SJSA1 (cell line): ENCODE measurements around a stretch of chr2.

GRCh38 chr2:26036024-26036258, 2.1 kb downstream of the RAB10 start:
- RAMPAGE, long total RNA: no peak

DNA sequence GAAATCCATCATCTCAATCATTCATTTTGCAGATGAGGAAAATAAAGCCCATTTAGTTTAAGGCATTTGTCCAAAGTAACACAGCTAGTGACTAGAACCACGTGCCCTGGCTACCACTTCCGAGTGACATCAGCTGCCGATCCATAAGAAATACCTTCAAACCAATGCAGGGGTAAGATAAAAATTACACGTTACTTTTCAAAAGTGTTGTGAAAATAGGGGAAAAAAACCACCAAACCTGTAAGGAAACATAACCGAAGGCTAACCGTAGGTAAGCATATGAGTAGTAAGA, 1.4 kb downstream of the HADHA start:
- RAMPAGE, long total RNA: no peak

DNA sequence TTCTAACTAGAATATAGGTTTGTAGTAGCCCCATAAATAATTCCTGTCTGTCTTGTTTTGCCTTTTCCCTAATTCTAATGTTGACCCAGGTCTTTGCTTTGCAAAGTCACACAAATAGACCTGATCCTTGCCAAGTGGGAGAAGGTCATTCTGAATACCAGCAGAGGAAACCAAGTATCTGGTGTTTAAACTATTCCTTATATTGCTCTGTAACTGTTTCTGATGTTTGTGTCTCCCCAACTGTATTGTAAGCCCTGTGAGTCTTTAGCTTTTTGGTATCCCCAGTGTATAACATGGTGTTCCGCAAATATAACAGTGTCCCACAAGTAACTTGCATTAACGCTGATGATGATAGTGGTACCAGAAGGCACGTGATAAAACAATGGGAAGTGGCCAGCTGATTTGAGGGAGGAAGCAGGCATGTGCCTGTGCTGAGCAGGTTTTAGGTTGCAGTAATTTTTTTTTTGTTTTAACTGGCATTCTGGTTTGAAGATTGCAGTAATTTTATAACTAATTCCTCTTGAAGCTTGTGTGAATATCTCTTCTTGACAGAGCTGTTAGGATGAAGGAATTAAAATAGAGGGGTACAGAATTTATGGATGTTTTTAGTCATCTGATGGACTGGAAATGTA, 11.2 kb downstream of the HADHB start:
- RAMPAGE, long total RNA: no peak

DNA sequence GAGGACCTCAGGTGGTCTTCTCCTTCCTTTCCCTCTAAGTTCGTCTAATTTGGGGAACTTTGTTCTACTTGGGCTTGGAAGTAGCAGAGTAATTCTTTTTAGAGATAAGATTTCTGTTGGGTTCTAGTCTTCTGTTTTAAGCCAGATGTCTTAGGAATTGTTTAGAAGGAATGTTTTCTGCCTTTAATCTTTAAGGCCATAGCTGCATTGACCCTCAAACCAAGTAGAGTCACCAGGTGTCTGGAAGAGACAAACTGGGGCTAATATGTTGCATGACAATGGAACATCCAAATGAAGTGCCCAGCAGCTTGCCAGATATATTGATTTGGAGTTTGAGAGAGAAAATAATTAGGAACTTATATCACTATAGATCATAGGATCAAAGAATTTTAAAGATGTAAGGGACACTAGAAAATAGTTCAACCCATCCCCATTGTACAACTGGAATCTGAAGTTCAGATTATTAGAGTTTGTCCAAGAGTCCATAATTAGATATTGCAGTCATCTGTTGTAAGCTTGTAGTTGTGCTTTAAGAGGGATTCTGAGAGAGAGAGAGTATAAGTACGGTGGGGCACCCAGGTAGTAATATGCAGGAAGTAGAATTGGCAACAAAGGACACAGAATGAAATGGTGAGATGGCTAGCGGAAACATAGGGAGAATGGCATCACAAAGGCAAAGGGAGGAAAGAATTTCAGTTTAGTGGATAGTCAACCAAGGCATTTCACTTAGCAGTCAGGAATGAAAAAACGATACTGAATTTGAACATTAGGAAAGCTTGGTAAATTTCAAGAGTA, 19.8 kb upstream of the DRC1 start:
- RAMPAGE, long total RNA: no peak

DNA sequence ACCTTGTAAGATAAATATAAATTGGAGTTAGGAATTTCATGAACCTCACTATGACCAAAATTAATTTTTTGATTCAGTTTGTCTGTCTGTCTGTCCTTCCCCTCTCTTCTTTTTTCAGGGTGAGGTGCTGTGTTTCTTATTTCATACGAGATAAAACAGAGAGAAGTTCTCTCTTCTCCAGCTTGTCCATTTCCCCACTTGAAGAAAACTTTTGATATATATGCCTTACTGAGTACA, 11.9 kb upstream of the DRC1 start:
- RAMPAGE, long total RNA: no peak

- RAMPAGE, long total RNA: no peak
Measured at GRCh38 chr2:26771949-26773125, 8.3 kb downstream of the SLC35F6 start.

DNA sequence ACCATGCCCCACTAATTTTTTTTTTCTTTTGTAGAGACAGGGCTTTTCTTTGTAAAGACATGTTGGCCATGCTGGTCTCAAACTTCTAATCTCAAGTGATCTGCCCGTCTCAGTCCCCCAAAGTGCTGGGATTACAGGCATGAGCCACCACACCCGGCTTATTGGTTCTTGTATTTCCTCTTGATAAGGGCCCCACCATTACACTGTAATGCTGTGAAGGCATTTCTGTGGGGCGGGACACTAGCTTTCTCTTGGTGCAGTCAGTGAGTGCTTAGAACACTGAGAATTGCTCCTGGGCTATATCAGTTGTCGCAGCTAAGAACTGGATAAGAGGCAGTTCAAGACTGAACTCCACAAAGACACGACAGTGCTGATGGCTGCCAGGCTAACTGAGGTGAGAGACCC, 2.0 kb downstream of the KHK start:
- RAMPAGE, long total RNA: no peak

DNA sequence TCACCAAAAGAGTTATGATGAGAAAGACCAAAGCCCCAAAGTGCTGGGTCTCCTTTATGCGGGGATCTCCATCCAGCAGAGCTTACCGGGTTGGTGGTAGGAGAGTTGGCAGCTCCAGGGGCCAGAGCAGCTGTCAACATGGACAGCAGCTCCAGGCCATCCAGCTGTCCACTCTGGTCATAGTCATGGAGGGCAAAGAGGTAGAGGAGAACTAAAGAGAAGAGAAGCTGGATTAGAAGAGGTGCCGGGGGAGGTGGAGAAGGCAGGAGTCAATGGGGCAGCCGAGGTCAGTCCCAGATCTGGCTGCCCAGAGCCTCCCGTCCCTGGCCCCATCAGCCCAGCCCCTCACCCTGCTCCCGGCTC, 15.4 kb downstream of the KHK start:
- RAMPAGE, long total RNA: no peak

DNA sequence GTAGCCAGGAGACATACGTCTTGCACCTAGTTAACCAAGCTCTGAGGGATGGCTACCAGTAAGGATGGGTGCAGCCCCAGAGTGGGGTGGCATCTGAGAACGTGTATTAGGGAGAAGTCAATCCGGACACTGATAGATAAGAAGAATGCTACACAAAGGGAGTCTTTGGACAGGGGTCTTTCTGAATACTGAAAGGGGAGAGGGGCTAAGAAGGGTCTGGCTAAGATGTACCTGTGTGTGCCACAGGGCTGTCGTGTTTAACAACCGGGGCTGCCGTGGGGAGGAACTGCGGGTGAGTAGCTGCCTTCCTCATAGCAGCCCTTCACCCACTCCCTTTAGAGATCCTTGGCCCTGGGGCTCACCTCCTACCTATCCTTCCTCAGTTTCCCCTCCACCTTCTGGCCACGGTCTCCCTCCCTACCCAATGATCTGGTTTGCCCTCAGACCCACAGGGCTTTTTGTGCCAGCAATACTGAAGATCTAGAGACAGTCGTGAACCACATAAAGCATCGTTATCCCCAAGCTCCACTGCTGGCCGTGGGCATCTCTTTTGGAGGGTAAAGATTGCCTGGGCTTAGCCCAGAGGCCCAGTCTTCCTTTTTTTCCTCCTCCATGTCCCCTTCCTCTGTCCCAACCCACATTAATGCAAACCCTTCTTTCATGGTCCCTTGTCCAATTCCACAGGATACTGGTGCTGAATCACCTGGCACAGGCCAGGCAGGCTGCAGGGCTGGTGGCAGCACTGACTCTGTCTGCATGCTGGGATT, 5.2 kb downstream of the PREB start:
- RAMPAGE, long total RNA: no peak

- RAMPAGE, long total RNA: no peak
Measured at GRCh38 chr2:27133013-27133875, 1.2 kb downstream of the PREB start.

DNA sequence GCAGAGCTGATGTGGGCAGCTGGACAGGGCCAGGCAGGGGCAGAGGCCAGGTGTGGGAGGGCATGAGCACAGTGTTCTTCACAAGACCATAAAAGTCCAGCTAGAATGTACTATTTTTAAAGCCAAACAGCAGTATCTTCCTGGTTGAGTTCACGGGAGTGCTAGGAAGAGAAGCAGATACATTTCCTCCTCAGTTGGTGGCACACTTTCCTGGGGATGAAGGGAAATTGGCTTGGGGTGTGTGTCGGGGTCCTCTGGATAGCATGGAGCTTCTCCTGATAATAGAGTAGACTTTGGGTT, 5.8 kb downstream of the TCF23 start:
- RAMPAGE, long total RNA: no peak

- RAMPAGE, long total RNA: no peak
Measured at GRCh38 chr2:27191123-27191608, 20.7 kb upstream of the ATRAID start.

GRCh38 chr2:27216452-27216766, 760 bp upstream of the CAD start:
- RAMPAGE, long total RNA: no peak

DNA sequence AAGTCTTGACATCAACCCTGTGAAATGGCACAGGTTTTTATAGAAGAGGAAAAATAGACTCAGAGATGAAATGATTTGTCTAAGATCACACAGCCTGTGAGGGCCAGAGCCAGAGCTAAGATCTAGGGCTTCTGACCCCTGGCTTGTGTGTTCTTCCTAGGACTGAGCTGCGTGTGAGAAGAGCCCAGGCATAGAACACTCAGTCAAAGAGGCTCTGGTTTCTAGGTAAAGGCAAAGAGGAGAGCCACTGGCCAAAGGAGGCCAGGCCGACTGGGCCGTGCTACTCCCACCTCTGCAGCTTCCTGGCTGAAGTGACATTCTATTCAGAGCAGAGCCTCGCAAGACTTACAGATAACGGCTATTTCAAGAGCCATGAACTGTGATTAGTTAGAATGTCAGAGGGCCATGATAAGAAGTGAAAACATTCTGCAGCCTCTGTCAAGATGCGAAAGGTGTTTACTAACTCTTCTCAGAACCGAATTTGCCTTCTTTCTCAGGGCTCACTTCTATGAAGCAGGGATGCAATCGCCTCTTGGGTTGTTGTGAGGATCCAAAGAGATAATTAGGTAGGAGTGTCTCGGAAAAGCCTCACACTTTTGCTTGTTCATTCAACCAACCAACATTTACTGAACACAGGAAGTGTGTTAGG, 3.6 kb upstream of the DNAJC5G start:
- RAMPAGE, long total RNA: no peak

- RAMPAGE, long total RNA: no peak
Measured at GRCh38 chr2:27291911-27292308, 9.7 kb downstream of the TRIM54 start.

GRCh38 chr2:27320934-27321548, 1.9 kb downstream of the MPV17 start:
- RAMPAGE, long total RNA: no peak

GRCh38 chr2:27369403-27369682, 795 bp downstream of the EIF2B4 start:
- RAMPAGE, long total RNA: no peak

- RAMPAGE, long total RNA: no peak
Measured at GRCh38 chr2:27393001-27393434, 12.5 kb upstream of the ZNF513 start.

DNA sequence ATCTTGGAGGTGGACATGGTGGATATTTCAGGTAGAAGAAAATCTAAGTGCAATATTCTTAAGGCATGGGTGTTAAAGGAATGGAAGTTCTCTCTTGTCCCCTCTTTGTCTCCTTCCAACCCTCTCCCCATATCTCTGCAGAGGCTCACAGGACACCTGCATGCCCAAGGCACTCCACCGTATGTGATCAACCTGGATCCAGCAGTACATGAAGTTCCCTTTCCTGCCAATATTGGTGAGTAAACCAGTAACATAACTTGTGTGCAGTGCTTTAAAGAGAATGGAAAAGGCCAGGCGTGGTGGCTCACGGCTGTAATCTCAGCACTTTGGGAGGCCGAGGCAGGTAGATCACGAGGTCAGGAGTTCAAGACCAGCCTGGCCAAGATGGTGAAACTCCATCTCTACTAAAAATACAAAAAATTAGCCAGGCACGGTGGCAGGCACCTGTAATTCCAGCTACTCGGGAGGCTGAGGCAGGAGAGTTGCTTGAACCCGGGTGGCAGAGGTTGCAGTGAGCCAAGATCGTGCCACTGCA, 935 bp downstream of the GPN1 start:
- RAMPAGE, long total RNA: no peak

DNA sequence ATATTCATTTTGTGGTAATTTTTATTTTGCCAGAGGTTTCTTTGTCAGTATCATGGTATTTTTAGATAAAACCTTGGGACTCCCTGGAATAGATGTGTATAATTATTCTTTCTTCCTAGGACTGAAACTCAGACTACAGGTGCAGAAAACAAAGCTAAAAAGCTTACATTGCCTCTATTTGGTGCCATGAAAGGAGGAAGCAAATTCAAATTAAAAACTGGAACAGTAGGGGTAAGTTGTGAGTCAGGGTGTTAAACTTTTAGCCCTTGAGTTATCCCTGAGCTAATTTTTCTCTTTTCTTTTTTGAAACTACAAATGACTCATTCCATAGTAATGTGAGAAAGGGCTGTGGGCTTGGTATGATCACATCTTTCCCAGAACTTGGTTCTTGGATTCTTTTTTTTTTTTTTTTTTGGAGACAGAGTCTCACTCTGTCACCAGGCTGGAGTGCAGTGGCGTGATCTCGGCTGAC, 18.5 kb downstream of the SLC4A1AP start:
- RAMPAGE, long total RNA: no peak